Brain (tissue), 1 donor: ENCODE data around the genes SYS1 and CD40.

DNA sequence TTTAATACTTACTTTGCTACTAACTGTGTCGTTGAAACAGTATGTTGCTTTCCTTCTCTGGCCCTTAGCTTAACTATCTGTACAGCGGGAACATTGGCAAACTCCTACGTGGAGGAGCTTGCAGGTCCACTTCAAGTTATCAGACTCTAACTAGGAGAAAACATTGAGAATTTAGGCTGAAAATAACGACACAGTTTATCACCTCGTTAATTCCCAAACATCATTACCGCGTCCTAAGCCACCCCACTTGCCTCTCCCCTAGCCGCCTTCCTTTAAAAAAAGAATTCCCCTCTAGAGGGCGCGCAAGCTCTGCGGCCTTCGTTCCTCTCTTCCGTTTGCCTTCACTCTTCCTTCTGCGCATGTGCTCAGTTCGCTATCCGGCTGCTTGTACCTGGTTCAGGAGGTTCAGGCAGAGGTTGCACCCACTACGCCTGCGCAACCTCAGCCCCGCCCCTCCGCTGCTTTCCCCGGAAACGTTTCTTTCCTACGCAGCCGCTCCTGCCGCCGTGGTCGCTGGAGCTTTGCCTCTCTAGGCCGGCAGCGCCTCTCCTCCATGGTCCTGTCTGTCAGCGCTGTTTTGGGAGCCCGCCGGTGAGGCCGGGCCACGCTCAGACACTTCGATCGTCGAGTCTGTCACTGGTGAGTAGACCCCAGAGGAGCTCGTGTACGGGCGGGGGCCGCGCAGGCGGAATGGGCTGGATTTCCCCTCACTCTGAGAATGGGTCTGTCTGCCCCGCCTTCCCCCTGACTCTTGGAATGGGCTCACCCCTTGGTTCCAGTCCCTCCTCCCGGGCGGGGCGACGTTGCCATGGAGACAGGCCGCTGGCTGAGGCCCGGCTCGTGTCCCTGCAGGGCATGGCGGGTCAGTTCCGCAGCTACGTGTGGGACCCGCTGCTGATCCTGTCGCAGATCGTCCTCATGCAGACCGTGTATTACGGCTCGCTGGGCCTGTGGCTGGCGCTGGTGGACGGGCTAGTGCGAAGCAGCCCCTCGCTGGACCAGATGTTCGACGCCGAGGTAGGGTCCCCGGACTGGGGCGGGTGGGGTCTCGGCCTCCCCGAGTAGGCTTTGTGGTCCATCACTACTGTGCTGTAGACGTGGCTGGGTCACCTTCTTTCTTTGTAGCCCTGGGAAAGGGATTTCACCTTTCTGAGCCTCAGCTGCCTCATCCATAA is at the start of gene SYS1:
SYS1 (plus strand) TSS at position 480 of the 1,175 bp plus-strand sequence.
- RRBS = 2% methylated on average over 22 of the region's 72 CpGs

GRCh38 chr20:45373107-45374340 is 4.6 kb downstream of the TP53TG5 start:
- RRBS = 9% methylated on average over 5 of the region's 50 CpGs

DNA sequence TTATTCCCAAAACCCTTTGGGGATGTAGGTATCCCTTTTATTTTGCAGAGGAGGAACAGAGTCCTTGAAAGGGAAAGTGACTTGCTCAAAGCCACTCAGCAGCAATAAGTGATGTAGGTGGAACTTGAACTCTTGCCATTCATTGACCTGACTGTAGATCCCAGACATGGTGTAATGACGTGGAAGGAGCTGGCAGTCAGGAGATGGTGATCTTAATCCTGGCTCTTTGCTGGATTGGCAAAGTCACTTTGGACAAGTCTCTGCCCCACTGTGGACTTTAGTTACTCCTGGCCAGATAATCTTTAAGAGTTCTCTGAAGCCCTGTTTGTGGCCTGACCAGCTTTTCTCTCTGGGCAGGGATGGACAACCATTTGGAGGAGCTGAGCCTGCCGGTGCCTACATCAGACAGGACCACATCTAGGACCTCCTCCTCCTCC is 1.5 kb downstream of the DBNDD2 start:
- RRBS = no CpG with 5 or more reads among the region's 2 CpGs

GRCh38 chr20:45842020-45842779 is 8.6 kb downstream of the SNX21 start:
- RRBS = no CpG with 5 or more reads among the region's 8 CpGs

GRCh38 chr20:45878221-45878850 is 2.7 kb upstream of the ZSWIM1 start:
- RRBS = no CpG with 5 or more reads among the region's 12 CpGs

GRCh38 chr20:45933504-45934488 is 687 bp upstream of the PCIF1 start:
- RRBS = 2% methylated on average over 18 of the region's 46 CpGs

- RRBS = no CpG with 5 or more reads among the region's 5 CpGs
Observed at GRCh38 chr20:46008167-46008718, 465 bp upstream of the MMP9 start.

GRCh38 chr20:46117800-46118428 is at the start of gene CD40:
Gene CD40, plus strand, starts transcription at chr20:46118314.
- RRBS = no CpG with 5 or more reads among the region's 33 CpGs

GRCh38 chr20:46307546-46307963 is 743 bp downstream of the CDH22 start:
- RRBS = 2% methylated on average over 48 of the region's 54 CpGs

DNA sequence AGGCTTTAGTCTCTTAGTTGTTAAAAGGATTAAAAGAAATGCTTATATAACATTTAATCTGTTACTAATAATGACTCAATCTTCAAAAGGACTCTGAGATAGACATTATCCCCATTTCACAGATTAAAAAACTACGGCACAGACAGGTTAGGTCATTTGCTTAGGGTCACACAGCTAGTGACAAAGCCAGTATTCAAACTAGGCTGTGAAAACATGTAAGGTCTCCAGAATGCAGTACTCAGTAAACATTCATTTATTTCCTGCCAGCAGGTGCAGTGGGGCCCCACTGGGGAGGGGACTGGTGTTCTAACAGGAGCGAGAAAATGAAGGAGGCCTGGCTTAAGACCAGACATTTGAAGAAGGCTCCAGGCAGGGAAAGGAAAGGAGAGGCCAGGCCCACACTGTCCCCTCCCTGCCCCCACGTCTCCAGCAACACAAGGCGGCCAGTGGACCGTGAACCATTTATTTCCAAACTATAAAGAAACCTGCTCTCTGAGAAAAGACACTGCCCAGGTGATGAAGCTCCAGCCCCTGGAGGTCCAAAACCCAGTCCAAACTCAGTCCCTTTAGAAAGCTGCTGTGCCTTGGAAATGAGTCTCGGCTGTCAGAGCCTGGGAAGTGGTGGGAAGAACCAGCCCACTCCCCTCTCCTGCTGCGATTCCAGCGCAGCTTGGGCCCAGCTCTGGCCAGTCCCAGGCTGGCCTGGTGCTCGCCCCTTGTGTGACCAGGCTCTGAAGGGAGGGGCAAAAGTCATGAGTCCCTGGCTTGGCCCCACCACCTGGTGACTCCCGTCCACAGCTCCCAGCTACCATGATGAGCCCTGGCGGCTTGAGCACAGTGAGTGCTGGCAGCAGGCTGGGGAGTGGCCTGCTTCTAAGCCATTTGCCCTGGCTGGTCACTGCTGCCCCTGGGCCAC is 14.5 kb downstream of the SLC35C2 start:
- RRBS = no CpG with 5 or more reads among the region's 11 CpGs

DNA sequence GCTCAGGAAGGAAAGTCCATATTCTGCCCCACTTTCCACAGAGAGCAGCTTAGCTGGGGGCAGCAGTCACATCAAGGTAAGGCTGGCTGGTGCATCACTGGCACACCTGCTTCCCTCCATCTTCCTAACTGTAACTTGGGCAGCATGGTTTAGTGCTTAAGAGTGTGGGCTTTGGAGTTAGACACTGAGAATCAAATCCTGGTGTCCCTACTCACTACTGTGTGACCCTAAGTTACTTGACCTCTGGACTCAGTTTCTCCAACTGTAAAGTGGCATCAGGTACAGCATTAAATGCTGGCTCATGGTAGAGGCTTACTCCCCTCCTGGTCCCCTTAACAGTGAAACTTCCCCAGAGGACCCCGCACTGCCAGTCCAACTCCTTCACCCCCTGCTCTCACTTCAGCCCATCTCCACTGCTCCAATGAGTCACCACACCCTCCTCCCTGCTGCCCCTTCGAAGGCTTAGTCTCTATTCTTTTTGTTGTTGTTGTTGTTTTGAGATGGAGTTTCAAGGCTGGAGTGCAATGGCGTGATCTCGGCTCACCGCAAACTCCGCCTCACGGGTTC is 1.8 kb downstream of the SLC35C2 start:
- RRBS = no CpG with 5 or more reads among the region's 7 CpGs

DNA sequence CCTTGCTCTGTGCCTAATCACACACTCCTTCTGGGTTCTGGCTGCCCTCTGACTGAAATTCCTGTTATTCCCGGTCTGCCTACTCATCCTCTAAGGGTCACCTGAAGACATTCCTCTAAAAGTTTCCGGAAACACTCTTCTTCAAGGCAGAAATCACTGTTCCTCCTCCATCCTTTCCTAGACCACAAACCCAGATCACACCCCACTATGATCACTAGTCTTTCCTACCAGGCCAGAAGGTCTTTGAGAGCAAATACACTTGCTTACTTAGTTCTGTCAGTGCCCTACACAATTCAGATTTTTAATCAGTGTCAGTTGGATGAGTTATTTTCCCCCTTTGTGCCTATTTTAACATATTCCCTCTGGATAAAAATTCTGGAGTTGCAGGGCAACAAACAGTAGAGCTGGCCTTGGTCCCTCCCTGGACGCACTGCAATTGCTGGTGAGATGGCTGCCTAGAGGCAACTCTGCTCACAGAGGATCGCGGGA is 15.4 kb upstream of the SLC35C2 start:
- RRBS = 96% methylated on average over 2 of the region's 5 CpGs

- RRBS = no CpG with 5 or more reads among the region's 3 CpGs
Observed at GRCh38 chr20:46550713-46550943, 174 bp upstream of the OCSTAMP start.

- RRBS = 46% methylated on average over 5 of the region's 12 CpGs
Observed at GRCh38 chr20:46640635-46641209, 10.5 kb downstream of the SLC13A3 start.

- RRBS = no CpG with 5 or more reads among the region's 5 CpGs
Observed at GRCh38 chr20:46686614-46687257, 2.5 kb downstream of the TP53RK start.

- RRBS = no CpG with 5 or more reads among the region's 5 CpGs
Observed at GRCh38 chr20:46704579-46705097, 4.8 kb upstream of the SLC2A10 start.

GRCh38 chr20:46715055-46715809 is 5.8 kb downstream of the SLC2A10 start:
- RRBS = no CpG with 5 or more reads among the region's 5 CpGs

- RRBS = no CpG with 5 or more reads among the region's 13 CpGs
Observed at GRCh38 chr20:46897508-46898321, 3.1 kb downstream of the EYA2 start.

DNA sequence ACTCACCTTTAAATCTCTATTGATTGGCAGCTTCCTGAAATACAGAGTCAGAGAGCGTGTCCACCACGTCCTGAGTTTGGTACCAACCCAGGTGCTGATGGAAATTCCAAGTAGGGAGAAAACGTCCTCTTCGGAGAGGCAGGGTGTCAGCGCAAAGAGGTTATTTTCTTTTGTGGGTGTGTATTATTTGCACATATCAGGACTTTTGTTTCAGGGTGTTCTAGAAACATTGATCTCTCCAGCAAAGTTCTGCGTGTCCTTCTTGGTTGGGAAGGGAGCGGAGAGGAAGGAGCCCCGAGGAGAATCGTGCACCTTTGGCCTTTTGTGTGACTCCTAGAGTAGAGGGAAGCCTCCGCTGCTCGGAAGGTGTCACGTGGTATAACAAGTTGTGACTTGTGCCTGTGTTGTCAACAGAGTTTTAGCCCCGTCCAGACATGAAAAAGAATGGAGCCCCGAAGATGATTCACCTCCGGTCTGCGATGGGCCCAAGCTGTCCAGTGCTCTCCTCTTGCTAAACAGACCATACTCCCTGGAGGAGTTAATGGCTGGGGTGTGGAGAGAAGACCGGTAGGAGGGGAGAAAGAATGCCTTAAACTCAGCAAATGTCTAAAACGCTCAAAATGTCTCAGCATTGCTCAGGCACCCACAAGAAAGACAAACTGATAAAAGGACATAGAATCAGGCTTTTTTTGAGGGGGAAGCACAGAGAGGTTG is 6.9 kb downstream of the EYA2 start:
- RRBS = 96% methylated on average over 3 of the region's 18 CpGs